ENCODE measurements around the gene BICD1.

- PRO-cap, result no peak
These were observed 29.9 kb downstream of the DDX11 start for GRCh38 chr12:31103439-31104178.

- PRO-cap, result no peak
These were observed 89.2 kb downstream of the DDX11 start for GRCh38 chr12:31162925-31163178.

GRCh38 chr12:31650916-31651299 lies 8.6 kb upstream of the ETFBKMT start:
- PRO-cap, result no peak

DNA sequence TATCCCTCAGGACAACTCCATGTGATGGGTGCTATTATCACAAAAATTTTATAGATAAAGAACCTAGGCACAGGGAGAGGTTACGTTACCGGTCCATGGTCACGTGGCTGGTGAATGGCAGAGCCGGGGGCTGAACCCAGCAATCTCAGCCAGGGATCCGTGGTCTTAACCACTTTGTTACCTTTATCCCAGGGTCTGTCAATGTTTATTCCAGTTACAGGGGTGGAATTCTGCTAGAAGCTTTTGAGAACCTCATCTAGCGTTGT lies 513 bp downstream of the AMN1 start:
- PRO-cap, result unidirectional peak, plus-strand start at position 110 of the sequence

- PRO-cap, result no peak
These were observed 4.2 kb upstream of the AMN1 start for GRCh38 chr12:31732663-31733714.

GRCh38 chr12:31733715-31734153 lies 4.9 kb upstream of the AMN1 start:
- PRO-cap, result no peak

- PRO-cap, result unidirectional peak, plus-strand start at chr12:31876743
These were observed 82.6 kb upstream of the RESF1 start for GRCh38 chr12:31876560-31877055.

GRCh38 chr12:32025918-32026386 lies 66.7 kb downstream of the RESF1 start:
- PRO-cap, result no peak

DNA sequence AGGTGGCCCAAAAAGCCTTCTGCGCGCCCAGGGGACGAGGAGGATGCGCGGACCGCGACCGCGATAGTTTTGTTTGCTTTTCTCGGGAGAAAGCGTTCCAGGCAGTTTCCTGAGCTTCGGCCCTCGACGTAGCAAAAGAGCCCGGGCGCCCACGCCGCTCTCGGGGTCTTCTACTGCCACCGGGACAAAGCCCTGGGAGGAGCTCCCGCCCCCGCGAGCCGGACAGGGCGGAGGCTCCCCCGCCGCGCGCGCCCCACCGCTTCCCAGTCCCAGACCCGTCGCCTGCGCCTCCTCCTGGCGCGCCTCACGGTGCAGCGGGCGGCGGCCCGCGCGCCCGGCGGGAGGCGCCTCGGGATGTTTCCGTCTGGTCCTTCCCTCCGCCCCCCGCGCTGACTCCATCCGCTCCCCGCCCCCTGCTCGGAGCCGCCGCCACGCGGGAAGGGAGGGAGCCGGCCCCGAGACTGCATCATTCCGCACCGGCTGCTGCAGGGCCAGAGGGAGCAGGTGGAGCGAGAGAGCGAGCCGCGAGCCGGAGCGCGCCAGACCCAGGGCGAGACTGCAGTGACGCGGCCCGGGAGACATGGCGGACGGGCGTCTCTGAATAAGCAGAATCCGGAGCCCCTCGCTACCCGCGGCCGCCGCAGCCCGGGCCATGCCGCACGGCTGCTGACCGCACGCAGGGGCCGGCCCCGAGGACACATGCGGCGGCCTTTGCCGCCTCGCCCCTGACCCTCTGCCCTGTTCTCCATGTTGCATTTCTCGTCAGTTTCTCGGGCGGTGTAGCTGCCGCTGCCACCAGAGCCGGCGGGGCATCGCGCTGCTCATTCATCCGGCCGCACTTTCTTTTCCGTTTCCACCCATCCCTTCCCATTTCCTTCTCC lies at the start of gene BICD1:
BICD1 (plus strand) TSS at position 466 of the 881 bp plus-strand sequence.
- PRO-cap, result bidirectional peak, plus-strand start at position 494 of the sequence, minus-strand start at position 271 of the sequence

- PRO-cap, result no peak
These were observed 12.1 kb downstream of the BICD1 start for GRCh38 chr12:32118725-32119256.

- PRO-cap, result no peak
These were observed 128.3 kb upstream of the FGD4 start for GRCh38 chr12:32270732-32271786.

GRCh38 chr12:32450862-32451194 lies 51.5 kb downstream of the FGD4 start:
- PRO-cap, result no peak

GRCh38 chr12:32482249-32482751 lies 82.9 kb downstream of the FGD4 start:
- PRO-cap, result no peak

DNA sequence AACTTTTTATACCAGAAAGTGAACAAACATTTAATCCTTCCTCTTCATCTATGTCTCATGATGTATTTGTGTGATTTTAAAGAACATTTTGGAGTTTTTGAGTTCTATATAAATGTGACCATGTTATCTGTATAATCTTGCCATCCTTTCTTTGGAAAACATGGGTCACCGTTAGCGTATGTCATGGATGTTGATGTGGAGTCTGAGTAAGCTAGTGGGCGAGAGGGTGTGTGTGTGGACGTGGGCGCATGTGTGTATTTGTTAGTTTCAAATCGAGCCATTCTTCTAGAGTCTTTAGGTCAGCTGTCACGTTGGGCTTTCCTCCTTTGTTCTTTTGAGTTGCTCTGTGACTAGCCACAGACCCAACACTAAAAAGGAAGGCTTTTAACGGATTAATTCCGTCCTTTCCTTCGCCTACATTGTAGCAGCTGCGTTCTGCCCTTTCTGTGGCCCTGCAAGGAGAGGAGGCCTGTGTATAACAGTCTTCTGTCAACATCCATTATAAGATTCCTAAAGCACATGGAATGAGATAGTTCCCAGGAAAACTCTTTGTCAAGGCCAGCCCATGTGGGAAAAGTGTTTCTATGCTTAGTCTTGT lies 117.2 kb upstream of the DNM1L start:
- PRO-cap, result no peak

- PRO-cap, result no peak
These were observed 66.1 kb upstream of the DNM1L start for GRCh38 chr12:32612857-32613463.

- PRO-cap, result no peak
These were observed 21.1 kb downstream of the PKP2 start for GRCh38 chr12:32875439-32875995.

- PRO-cap, result no peak
These were observed 828 bp upstream of the PKP2 start for GRCh38 chr12:32897361-32897849.

- PRO-cap, result no peak
These were observed 591 bp downstream of the ALG10 start for GRCh38 chr12:34022871-34023302.

DNA sequence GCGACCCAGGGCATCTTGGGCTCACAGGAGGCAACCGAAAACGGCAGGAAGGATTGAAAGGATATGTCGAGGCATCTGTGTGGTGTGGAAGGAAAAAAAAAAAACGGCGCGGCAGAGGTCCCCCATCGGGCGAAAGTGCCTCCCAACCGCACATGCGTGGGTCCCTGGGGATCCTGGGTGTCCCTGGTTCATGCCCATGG lies 578.5 kb downstream of the ALG10 start:
- PRO-cap, result unidirectional peak, plus-strand start at position 94 of the sequence

- PRO-cap, result no peak
These were observed 162.6 kb upstream of the ALG10B start for GRCh38 chr12:38153961-38154422.